Umbilical cord (tissue), 2 donors: ENCODE data around the genes ETV3, FCRL1, CD5L, CD1B and OR6Y1.

GRCh38 chr1:156749625-156750710 is 1.5 kb downstream of the HDGF start:
- RAMPAGE, long total RNA, result no peak

DNA sequence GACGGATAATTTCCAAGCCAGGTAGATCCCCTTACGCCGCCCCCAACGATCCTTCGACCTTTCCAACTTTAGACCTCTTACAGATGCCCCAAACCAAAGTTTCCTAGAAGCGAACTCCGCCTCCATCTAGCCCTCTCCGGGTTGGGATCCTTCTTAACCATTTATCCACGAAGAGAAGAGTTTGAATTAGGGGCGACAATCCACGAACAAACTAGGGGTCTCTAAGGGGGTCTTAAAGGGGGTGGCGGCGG is 839 bp downstream of the HDGF start:
- RAMPAGE, long total RNA, result no peak

GRCh38 chr1:156800046-156800600 is 16.5 kb downstream of the SH2D2A start:
- RAMPAGE, long total RNA, result no peak

- RAMPAGE, long total RNA, result no peak
Measured at GRCh38 chr1:156894577-156895568, 1.4 kb downstream of the PEAR1 start.

- RAMPAGE, long total RNA, result no peak
Measured at GRCh38 chr1:156935362-156935865, 15.0 kb downstream of the LRRC71 start.

DNA sequence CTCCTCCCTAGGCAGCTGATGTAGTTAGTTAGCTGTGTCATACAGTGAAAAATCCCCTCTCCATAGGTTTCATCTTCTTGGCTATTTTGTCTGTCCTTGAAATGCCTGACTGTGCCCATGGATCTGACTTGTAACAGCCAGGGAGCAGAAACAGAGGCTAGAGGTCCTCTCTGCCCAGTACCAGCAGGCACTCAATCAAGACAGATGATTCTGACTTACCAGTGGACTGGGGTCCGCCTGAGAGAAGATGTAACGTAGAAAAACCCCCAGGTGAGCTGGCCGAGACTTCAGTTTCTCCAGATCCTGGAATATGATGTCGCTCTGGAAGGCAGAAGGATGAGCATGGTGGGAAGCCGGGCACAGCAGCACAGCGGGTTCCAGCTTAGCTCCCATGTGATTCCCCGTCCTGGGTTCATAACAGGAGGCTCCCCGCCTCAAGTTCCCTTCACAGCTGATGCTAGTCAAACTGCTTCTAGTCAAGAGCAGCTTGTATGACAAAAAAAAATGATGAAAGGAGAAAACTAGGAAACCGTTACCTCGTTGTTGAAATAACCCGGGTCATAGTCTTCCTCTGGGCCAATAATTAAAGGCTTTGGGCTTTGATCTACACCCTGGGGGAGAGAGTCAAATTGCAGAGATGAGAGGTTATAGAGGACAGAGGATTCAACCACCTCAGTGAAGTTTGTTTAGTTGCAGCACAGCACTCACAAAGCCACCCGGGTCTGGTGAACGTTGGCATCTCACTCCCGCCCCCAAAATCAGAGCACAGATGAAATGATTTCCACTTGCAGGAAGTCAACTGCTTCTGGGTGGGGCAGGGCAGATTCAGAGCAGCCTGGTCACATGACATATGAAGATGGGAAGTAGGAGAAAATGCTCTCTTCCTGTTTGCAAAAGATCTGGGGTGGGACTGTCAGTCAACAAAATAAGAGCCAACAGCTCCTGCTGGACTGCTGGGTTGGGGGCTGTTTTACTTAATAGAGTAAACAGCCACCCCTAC is 42.9 kb downstream of the LRRC71 start:
- RAMPAGE, long total RNA, result no peak

GRCh38 chr1:156973279-156974393 is 53.2 kb downstream of the LRRC71 start:
- RAMPAGE, long total RNA, result no peak

GRCh38 chr1:157033109-157033510 is 12.4 kb downstream of the ARHGEF11 start:
- RAMPAGE, long total RNA, result no peak

- RAMPAGE, long total RNA, result no peak
Measured at GRCh38 chr1:157055698-157056109, 10.2 kb upstream of the ARHGEF11 start.

DNA sequence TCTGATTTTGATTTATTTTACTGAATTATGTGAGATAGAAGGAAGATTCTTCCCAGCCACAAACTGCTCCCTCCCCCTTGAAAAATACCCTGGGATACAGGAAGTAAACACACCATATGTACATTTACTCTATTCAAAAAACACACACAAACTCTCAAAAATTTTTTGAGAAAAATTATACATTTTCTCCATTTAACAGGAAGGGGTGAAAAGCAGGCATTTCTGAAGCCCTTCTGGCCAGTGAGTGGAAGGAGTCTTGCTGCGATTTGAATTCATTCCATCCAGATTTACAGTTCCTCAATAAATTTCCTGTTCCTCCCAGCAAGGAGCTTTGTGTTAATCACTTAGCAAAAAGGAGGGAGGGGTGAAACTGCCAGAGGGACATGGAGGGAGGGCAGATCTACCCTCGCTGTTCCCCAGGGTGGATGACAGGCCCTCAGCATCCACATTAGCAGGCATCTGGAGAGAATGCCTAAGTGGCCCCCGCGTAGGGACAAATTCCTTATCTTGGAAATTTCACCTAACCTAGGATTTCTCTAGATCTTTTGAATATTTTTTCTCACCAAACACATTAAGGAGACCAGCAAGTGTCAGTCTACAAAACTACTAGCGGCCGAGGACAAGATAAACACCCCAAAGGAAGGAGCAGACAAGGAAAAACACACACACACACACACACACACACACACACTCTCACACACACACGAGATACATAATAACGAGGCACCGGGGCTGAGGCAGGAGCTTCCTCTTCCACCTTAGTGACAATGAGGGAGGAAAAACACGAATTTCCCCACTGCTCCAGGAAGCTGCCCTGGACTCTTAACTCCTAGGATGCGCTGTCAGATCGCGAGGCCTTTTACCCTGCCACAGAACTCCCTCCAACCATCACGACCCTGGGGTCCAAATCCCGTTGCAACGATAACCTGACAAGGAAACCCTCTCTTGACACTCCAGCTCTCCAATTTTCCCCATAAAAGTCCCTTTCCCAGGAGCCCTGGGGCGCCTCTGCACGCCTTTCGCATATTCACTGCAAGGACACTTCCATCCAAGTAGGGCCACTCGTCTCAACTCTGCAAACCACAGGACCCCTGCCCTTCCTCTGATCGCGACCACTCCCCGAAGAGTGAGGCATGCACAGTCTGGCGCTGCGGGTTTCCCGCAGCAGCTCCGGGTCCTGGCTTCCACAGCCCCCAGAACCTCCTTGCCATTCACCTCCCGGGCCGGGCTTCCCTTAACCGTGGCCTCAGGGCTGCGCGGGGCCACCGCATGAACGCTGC is 904 bp downstream of the ETV3 start:
- RAMPAGE, long total RNA, result no peak

GRCh38 chr1:157138131-157139252 is at the start of gene ETV3:
Gene ETV3 (minus strand): TSS chr1:157138395.
- RAMPAGE, long total RNA, result start-site peak on the minus strand at chr1:157138345-157138613, 63 and 17 reads in 2 replicates

- RAMPAGE, long total RNA, result no peak
Measured at GRCh38 chr1:157704992-157705221, 4.3 kb upstream of the FCRL3 start.

GRCh38 chr1:157709744-157710334 is 9.3 kb upstream of the FCRL3 start:
- RAMPAGE, long total RNA, result no peak

DNA sequence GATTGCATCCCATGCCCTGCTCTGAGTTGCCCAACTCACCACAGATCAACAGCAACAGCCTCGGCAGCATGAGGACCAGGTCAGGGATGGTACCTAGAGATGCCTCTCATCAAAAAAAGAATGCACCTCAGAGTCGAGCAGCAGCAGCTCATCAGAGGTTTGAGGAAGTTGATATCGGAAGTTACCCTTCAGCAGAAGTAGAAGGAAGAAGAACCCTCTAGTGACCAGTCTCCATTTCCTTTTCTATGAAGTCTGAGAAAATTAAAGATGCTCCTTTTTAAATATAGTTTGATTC is at the start of gene FCRL1:
Gene FCRL1, minus strand, starts transcription at position 153 of the 295 bp plus-strand sequence.
- RAMPAGE, long total RNA, result no peak

GRCh38 chr1:157841500-157842278 is at the start of gene CD5L:
Gene CD5L (minus strand): TSS chr1:157841808.
- RAMPAGE, long total RNA, result no peak

GRCh38 chr1:158117704-158118528 is 10.2 kb downstream of the SMIM42 start:
- RAMPAGE, long total RNA, result no peak

GRCh38 chr1:158123945-158124690 is 4.0 kb downstream of the SMIM42 start:
- RAMPAGE, long total RNA, result no peak

GRCh38 chr1:158182774-158183355 is 2.2 kb downstream of the CD1D start:
- RAMPAGE, long total RNA, result no peak

- RAMPAGE, long total RNA, result no peak
Measured at GRCh38 chr1:158331431-158331876, at the start of gene CD1B. Gene CD1B (minus strand): TSS chr1:158331531.

DNA sequence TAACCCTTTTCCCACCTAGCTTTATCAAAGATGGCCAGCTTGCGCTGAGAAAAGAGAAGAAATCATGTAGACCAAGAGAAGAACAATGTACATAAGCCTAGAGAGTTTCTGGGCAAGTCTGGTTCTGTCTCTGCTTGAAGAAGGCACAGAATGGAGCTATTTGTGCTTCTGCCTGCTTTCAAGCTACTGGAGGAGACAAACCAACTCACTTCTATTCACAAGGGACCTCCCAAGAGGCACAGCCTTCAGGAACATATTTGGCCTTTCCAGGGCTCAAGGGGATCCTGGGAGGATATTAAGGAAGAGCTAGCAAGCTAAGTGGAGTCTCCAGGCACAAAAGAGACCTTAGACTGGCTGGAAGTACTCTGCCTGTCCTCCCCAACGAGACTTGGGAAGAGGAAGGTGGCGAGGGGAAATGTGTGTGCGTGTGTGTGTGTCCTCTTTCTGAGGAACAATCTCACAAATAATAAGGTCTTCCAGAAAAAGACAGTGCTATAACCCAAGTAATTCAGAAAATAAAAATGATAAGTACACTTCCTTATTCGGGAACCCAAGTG is at the start of gene OR6Y1:
Gene OR6Y1, minus strand, starts transcription at position 124 of the 557 bp plus-strand sequence.
- RAMPAGE, long total RNA, result no peak